ENCODE measurements around the gene SPSB1.

DNA sequence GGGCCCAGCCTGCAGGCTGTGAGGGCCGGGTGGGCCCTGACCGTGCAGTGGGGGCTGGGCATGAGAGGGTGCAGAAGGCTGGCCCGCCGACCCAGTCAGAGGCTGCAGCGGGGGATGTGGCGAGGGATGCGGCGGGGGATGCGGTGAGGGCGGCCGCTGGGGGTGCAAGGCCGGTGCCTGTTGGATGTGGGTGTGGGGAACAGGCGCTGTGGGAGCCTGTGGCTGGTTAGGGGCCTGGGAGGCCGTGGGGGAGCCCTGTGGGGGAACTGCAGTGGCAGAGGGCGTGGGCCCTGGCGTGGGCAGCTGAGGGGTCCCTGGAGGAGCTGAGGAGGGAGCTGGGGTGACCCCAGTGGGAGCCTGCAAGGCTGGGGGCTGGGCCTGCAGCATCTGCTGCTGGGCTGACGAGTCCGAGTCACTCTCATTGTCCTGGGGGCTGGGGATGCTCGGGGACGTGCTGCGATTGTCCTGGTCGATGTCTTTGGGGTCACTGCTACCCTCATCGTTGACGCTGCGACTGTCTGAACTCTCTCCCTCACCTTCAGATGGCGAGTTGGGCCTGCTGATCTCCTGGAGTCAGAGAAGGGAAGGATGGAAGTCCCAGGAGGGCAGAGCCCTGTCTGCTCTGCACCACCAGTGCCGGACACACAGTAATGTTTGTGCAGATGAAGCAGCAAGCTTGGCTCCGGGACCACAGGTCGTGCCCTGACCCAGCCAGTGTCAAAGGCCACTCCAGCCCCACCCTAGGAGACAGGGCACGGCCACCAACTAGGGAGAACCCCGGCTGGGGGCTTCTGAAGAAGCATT lies 43.2 kb downstream of the SLC45A1 start:
- CAGE, long polyA plus RNA: no peak
- RRBS: 80% methylated on average over 4 of the region's 31 CpGs

GRCh38 chr1:8362200-8363436 lies 44.7 kb downstream of the SLC45A1 start:
- CAGE, long polyA plus RNA: no peak
- RRBS: no CpG with 5 or more reads among the region's 29 CpGs

- CAGE, long polyA plus RNA: no peak
- RRBS: 7% methylated on average over 5 of the region's 28 CpGs
Measured at GRCh38 chr1:8373548-8374822, 56.1 kb downstream of the SLC45A1 start.

DNA sequence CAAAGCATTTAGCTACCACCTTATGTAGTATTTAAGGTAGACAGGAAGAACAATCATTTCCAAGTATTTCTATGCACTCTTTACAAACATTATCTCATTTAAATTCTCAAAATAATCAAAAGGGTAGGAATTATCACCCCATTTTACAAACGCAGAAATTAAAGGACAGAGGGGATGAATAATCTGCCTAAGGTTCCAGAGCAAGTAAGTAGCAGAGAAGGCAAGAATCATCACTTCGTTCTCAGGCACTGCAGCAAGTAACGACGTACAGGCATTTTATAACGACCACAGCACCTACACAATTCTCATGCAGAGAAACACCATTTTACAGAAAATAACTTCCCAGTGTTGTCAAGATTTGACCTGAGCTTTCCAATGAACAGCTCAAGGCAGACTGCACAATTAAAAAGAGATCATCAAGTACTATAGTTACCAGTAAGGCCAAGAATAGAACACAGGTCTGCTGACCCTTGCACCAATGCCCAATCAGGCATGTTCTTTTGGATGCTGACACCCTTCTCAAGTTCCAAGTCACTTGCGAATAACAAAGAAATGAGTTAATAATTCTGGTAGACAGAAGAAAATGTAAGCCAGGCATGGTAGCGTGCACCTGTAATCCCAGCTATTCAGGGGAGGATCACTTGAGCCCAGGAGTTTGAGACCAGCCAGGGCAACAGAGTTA lies 101.8 kb downstream of the SLC45A1 start:
- CAGE, long polyA plus RNA: no peak
- RRBS: no CpG with 5 or more reads among the region's 7 CpGs

GRCh38 chr1:8595072-8595421 lies 222.4 kb downstream of the RERE start:
- CAGE, long polyA plus RNA: no peak
- RRBS: no CpG with 5 or more reads among the region's 2 CpGs

- CAGE, long polyA plus RNA: no peak
- RRBS: no CpG with 5 or more reads among the region's 8 CpGs
Measured at GRCh38 chr1:8652429-8653118, 164.9 kb downstream of the RERE start.

- CAGE, long polyA plus RNA: no peak
- RRBS: no CpG with 5 or more reads among the region's 5 CpGs
Measured at GRCh38 chr1:8663800-8664594, 153.4 kb downstream of the RERE start.

DNA sequence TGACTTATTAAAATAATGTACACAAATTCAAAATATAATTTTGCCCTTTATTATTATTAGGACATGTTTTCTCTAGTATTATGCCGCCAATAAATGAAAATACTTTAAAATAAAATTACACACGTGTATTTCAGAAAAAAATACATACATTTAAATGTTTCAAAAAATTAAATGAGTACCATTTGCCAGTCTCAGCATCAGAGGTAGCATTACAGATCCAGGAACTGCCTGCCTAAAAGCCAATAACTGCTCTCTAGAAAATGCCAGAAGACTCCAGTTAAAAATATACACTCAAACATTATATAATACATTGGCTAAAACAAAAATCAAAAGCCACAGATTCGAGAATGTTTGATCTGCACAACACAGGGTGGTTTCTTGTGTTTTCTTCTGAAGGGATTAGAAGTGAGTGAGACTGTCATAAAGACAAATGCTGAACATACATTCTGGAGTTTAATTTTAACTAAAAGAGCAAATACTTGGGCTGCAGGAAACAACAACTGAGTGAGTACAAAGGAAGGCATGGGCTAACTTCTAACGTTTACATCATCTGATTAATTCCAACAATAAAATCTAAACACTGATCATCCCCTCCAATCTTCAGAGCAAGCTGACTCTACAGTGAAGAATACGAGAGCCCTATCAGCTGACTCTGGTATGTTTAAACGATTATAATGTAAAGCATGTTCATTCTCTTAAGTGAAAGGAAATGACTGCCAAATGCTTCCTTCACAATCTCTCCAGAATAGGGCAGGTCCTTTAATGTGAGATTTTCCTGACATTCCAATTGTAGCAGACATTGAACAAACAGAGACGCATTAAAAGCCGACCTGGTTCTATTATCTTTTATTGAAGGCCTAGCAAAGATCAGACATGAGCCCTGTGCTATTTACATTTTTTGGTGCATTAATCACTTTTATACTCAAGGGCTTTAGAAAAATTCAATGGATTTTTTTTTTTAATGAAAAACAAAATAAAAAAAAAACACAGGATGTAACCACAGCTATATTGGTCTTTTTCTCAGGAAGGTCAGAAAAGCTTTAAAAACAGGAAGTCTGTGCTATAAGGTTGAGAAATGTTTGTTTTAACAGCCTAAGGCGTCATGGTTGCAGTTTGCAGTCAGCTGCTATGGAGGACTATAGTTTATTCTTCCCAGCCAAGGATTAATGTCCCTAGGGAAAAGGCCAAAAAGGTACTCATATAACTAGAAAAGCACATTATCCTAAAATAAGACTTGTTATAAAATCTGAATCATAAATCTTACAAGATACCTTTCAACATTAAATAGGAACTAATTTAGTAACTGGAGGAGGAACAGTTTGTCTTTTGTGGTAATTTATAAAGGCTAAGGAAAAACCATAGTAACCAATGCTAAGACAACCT lies 105.1 kb downstream of the RERE start:
- CAGE, long polyA plus RNA: no peak
- RRBS: no CpG with 5 or more reads among the region's 9 CpGs

DNA sequence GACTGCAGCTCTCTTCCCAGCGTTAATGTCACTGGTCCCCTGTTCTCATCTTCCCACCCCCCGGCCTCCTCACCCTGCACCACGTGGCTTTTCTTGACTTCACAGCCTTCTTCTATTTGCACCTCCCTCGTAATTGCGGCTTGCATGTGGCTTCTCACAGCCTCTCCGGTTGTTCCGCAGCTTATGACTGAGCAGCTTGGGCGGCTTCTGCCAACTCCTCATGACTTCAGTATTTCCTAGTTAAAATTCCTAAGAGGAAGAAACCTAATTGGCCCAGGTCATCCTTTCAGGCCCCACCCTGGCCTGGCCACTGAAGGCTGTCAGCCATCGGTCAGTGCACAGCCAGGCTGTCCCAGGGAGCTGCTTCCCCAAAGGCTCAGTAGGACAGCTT lies 8.5 kb upstream of the RERE start:
- CAGE, long polyA plus RNA: no peak
- RRBS: 3% methylated on average over 4 of the region's 9 CpGs

GRCh38 chr1:8856275-8856743 lies 22.2 kb downstream of the ENO1 start:
- CAGE, long polyA plus RNA: no peak
- RRBS: no CpG with 5 or more reads among the region's 9 CpGs

GRCh38 chr1:8986062-8986642 lies 40.1 kb downstream of the SLC2A7 start:
- CAGE, long polyA plus RNA: no peak
- RRBS: no CpG with 5 or more reads among the region's 11 CpGs

GRCh38 chr1:9078534-9079438 lies 9.4 kb upstream of the SLC2A5 start:
- CAGE, long polyA plus RNA: no peak
- RRBS: no CpG with 5 or more reads among the region's 20 CpGs

GRCh38 chr1:9112861-9113561 lies 15.9 kb downstream of the GPR157 start:
- CAGE, long polyA plus RNA: no peak
- RRBS: no CpG with 5 or more reads among the region's 9 CpGs

DNA sequence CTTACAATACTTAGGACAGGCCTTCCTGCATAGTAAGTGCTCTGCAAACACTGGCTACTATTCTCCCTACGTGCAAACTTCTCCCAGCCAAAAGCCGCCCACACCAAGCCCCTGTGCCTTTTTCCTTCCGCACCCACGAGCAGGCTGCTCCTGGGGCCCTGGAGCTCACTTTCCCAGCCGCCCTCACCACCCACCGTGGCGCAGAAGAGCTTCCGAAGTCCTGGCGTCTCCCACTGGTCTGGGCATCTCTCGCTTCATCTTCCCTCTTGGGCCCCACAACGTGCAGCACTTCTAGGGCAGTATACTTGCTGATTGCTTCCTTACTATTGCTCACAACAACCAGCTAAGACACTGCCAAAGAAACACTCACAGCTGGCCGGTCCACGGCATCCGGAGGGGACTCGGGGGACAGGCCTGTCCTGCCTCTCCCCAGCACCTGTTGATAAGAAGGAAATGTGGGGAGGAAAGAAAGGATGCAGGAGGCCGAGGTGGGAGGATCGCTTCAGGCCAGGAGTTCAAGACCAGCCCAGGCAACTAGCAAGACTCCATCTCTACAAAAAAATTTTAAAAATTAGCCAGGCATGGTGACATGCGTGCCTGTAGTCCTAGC lies 22.6 kb upstream of the GPR157 start:
- CAGE, long polyA plus RNA: no peak
- RRBS: no CpG with 5 or more reads among the region's 18 CpGs

DNA sequence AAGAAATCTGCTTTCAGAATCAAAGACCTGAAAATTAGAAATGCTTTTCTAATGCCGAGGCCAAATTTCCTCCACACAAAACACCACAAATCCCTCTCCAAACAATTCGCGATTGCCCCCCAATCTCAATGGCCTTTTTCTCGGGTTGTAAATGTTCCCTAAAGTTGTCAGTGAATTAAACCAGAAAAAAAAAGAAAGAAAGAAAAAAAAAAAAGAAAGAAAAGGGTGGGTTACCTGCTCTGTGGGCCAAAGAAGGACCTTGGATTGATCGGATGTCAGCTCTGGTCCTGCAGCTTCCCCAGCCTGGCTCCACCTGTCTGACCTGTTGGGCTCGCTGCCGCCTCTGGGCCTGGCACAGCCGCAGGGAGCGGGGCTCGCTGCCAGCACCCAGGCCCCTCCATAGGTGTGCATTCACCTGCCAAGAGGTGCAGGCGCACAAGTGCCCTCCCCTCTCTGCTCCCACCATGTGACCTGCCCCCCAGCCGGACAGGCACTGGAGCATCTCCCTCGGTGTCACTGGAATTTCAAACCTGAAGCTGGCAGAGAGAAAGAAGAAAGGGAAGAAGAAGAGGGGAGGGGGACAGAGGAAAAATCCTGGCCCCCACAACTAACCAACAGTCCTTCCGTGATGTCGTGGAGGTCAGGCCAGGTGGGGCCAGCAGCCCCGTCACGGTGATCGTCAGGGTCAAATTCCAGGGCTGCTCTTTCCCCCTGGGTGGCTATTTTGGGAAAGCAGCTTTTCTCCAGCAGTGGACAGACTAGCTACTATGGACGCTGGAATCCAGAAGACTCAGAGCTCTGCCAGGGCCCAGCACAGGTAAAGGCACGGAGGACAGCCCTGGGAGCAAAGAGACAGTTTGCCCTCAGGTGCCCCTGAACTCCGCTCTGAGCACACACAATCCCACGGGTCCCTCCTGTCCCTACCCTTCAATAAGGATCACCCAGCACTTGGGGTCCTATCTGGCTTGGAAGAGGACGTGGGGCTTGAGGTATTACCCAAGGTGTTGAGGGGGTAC lies 33.2 kb upstream of the GPR157 start:
- CAGE, long polyA plus RNA: no peak
- RRBS: no CpG with 5 or more reads among the region's 23 CpGs

- CAGE, long polyA plus RNA: no peak
- RRBS: 13% methylated on average over 24 of the region's 51 CpGs
Measured at GRCh38 chr1:9198539-9199202, 35.9 kb upstream of the H6PD start.

DNA sequence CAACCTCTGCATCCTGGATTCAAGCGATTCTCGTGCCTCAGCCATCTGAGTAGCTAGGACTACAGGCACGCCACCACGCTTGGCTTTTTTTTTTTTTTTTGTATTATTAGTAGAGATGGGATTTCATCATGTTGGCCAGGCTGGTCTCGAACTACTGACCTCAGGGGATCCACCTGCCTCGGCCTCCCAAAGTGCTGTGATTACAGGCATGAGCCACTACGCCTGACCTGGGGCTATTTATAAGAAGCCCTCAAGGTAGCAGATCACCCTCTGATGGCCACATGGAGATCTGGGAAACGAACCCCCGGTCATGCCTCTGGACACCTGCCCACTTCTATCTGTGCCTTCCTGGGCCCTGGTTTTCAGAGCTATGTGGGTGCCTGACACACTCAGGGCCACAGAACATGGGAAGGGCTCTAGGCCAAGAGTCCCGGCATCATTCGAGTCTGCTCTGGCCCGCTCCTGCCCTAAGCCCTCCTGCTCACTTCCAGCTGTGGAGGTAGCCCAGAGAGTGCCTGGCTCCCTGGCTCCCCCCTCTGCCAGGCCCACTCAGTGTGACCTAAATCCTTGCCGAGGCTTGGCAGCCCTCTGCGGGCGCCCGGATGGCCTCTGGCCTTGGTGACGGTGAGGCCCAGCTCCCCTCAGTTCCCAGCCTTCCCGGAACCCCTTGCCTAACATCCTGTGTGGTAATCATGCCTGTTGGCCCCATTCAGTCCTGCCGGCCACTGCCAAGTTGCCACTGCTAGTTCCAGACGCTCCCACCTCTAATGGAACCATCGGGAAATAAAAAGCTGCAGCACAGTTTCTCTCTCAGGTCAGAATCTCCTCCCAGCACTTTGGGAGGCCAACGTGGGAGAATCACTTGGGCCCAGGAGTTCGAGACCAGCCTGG lies 1.5 kb upstream of the H6PD start:
- CAGE, long polyA plus RNA: no peak
- RRBS: 21% methylated on average over 4 of the region's 23 CpGs

DNA sequence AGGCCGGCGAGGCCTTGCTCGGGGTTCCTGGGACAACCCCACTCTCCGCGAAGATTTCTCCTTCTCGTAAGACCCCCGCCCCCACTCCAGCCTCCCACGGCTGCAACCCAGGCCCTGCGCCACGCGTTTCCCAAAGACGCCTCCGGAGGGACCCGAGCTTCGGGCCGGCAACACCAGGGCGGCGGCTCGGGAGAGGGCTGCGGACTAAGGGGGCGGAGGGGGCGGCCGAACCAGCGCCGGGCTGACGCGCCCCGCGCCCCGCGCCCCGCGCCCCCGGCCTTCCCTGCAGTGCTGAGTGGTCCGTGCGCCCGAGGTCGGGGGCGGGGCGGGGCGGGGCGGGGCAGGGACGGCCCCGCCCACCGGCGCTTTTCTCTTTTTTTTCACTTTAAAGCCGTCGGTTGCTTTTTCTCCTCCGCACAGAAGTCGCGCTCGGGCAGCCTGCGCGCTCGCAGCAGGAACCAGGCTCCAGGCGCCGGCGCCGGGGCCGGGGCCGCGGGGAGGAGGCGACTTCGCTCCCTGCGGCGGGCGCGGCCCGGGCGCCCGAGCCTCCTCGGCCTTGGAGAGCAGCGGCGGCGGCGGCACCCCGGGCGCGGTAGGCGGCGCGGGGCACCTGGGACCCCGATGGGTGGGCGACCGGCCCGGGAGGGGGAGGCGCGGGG lies at the start of gene SPSB1:
Gene SPSB1 (plus strand): TSS at position 415 of the 659 bp plus-strand sequence.
- CAGE, long polyA plus RNA: no peak
- RRBS: 2% methylated on average over 57 of the region's 88 CpGs

DNA sequence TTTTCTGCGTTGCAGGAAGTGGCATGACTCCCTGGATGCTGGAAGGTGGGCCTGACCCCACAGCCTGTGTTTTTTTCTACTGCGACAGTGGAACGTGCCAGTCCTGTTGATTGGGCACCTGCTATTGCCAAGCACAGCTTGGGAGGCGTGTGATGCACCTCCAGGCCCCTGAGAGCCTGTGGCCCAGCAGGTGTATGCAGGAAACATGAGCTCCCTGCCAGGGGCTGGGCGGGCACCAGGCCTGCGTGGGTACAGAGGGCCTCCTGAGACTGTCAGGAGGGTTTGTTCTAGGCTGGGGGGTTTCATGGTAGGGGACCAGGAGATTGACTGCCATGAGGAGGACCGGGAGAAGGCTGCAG lies 16.0 kb downstream of the SPSB1 start:
- CAGE, long polyA plus RNA: no peak
- RRBS: no CpG with 5 or more reads among the region's 7 CpGs

DNA sequence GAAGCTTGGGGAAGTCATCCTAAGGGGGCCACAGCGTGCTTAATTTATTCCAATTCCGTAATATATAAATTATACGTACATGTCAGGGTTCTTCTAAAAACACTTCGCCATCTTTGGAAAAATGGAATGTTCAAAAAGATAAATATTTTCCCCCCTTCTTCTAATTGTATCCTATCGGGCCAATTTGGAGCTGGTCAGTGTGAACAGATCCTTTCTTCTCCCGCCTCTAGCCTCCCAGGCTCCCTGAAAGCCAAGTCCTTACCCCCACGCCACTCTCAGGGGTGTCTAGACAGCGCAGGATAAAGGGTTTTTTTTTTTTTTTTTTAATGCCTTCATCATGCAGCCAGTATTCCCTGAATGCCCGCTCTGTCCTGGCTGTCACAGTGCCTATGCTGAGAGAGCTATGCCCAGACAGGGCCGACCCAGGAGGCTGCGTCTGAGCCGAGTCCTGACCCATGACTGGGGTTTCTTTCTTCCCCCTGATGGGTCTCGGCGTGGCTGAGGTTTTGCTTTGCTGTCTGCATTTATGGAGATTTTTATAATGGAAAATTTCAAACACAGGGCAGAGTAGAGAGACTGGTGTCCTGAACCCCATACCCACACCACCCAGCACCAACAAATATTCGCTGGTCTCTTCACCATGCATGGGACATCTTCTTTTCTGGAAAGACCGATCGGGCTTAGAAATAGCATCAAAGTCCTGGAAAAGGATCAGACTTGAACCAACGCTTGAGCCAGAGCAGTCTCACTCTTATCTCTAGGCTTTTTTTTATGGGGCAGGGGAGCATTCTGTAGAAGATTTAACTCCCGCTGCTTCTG lies 18.4 kb downstream of the SPSB1 start:
- CAGE, long polyA plus RNA: no peak
- RRBS: no CpG with 5 or more reads among the region's 19 CpGs

Measured in BJ (cell line).